Osteocyte (in vitro differentiated cells): ENCODE measurements around a stretch of chr18.

DNA sequence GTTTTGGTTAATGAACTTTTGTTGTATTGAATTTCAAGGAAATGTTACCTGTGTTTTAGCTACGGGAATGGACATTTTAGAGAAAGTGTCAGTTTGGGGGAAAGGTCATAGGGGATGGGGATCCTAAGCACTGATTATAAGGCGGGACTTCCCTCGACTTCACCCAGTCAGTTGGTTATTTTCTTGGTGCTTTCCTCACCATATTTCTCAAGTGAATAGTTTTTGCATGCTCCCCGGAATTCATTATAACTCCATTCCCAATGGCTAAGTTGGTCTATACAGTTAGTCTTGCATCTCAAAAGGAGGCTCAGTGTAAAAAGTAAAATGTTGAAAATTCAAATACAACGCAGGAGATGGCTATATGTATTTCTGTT is 763 bp downstream of the ELP2 start:
- PRO-cap, result no peak

- PRO-cap, result no peak
Measured at GRCh38 chr18:36130849-36131182, 1.1 kb downstream of the ELP2 start.

DNA sequence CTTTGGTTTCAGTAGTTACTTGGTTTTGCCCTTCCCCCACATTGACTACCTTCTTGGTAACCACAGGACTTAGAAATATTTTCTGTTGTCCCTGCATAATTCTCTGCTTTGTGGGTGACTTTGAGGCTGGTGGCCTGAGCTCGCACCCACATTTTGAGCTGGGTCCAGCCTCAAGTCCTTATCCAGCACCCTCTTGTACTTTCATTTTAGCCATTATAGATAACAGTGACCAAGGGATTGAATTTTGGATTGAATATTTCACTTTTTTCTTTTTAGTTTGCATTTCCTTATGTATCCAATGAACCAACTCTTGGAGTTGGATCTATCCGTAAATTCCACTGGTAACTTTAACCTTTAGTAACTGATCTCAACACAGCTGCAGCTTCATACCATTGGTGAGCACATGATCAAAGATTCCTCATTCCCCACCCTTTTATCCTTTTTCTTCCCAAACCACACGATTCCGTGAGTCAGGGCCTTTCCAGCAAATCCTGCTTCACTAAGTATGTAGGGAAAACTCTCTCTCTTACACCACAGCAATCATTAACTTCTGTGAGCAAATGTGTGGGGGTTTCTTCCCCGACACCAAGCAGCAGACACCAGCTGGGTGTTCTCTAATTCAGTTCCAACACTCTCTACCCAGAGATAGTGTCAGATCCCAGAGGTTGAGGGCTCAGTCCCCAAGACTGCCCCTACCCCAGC is 23.4 kb downstream of the ELP2 start:
- PRO-cap, result no peak

- PRO-cap, result no peak
Measured at GRCh38 chr18:36157125-36157780, 27.6 kb downstream of the ELP2 start.

- PRO-cap, result no peak
Measured at GRCh38 chr18:36176060-36176557, 11.2 kb upstream of the MOCOS start.

DNA sequence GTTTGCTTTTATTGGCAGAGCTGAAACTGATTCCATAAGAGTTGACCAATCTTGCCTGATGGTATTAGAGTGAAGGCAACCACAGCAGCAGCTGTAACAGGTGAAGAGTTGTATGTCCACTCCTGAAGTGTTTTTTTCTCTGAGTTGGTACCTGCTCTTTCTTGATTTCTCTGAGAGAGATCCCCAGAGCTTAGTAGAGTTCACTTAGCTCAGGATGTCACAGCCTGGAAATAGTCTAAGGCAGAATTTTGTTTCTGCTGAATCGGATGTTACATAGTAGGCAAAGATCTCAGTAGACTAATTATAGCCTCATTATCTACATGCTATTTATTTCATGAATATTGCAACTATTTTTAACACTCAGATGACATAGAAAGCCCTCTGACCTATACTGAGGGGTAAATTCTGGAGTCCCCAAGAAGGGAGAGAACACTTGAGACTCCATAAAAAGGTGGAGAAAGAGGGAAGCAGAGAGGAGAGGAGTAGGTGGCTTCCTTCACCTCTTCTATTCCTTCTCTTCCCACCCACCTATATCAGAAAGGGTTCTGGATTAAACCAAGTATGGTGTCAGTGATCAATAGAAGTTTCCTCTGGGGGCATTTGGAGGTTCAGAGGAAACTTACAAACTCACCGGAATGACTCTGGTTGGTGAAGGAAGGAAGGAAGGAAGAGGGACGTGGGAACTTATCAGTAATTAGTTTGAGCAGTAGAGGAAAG is 160.2 kb downstream of the FHOD3 start:
- PRO-cap, result no peak

GRCh38 chr18:36501027-36501385 is 203.5 kb downstream of the FHOD3 start:
- PRO-cap, result no peak

- PRO-cap, result no peak
Measured at GRCh38 chr18:36578968-36579236, 249.9 kb downstream of the TPGS2 start.

DNA sequence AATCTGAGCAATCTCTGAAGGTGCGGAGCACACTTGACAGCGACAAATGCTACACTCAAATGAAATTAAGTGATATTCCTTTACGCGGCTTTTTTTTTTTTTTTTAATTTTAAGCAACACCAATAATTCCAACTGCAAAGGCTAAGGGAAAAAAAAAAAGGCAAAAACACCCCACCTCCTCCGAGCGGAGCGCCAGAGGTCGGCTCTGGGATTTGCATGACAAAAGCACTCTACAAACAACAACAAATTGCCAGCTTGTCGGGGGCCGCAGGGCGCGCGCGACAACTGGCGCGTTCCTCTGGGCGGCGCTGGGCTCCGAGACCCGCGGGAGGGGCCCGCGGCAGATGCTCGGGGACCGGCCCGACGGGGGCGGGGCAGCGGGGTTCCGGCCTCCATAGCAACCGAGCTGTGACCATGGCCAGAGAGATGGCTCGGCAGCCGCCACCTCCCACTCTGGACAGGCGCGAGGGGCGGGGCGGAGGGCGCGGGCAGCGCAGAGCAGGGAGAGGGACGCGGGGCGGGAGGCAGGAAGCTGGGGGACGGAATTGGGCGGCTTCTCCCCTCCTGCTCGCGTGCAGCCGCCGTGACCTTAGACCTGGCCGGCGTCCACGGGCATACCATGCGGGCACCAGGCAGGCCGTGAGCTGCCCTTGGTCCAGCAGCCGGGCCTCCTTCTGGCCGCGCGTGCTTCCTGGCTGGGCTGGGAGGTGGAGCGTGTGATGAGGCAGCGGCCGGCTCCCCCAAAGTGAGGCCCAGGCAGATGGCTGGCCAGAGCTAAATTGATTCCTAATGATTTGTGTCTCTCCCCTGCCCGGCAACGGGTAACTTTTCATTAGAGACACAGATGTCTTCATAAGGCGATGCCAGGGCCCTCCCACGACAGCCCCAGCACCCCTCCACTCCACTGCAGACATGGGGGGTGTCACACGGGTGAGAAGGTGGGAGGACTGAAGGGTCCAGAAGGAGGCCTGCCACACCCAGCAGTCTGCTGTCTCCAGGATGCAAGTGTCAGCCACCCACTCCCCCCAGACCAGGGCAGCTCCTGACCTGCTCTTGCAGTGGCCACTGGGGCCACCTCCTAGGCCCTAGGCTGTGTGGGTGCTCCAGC is 171.5 kb downstream of the CELF4 start:
- PRO-cap, result bidirectional peak, plus-strand start at position 494 of the sequence, minus-strand start at position 455 of the sequence

GRCh38 chr18:37670086-37670646 is 104.6 kb upstream of the CELF4 start:
- PRO-cap, result no peak

DNA sequence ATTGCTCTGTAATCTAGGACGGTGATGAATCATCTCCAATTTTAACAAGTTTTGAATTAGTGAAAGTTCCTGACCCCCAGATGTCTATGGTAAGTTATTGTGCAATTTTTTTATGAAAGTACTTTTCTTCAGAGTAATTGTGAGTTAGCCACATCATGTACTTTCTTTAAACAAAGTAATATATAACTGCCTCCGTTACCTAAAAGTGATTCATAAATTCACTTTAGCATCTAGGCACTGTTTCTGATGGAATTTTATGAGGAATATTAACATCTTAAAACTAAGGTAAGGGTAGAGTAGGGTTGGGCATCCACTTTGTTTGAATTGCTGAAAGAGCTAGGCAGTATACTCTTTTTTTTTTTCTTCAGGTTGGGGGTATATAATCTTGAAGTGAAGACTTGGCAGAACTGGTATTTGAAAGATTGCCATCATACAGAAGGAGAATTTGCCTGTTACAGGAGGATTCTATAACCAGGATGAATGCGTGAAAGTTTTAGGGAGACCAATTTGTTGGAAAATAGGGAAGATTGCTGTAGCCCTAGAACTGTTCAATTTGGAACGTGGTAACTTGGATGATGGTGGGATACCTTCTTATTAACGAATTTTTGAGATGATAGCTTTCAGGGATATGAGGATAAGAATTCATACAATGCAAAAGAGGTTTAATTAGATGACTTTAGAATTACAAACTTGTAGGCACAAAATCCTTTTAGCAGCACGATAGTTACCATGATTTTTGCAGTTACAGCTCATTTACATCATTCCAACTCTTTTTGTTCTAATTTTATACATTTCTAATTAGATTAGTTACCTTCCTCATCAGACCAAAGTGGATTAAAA is 38.4 kb downstream of the PIK3C3 start:
- PRO-cap, result no peak

- PRO-cap, result no peak
Measured at GRCh38 chr18:44682710-44683517, 2.2 kb downstream of the SETBP1 start.

GRCh38 chr18:44715701-44716425 is 35.2 kb downstream of the SETBP1 start:
- PRO-cap, result no peak

GRCh38 chr18:44731054-44731560 is 50.4 kb downstream of the SETBP1 start:
- PRO-cap, result no peak

GRCh38 chr18:44745379-44746214 is 64.9 kb downstream of the SETBP1 start:
- PRO-cap, result no peak

DNA sequence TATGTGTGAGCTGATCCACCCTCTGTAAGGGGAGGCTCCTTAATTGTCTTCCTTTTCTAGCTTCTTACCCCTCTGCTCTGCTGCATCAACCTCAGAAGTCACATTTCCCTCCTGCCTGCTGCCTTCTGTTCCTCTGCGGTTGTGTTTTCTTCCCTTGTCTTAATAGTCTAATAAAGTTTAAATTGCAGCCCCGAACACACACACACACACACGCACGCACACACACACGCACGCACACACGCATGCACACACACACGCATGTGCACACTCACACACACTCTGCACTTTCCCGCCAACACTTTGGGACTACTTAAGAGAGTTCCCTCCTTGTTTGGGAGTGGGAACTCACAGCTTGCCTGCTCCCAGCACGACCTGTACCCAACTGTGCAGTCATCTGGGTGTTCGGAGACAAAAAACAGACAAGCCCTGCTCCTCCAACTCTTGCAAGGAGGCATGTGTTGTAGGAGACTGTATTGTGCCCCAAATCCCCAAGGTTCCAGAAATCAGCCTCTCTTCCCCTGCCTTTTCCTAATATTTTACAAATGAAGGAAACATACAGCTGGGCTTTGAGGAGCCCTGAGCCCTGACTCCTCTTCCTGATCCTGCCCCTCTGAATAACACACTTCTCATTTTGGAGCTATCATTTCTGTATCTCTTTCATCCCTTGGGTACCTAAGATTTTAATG is 99.2 kb downstream of the SETBP1 start:
- PRO-cap, result no peak

- PRO-cap, result bidirectional peak, plus-strand start at chr18:44826725, minus-strand start at chr18:44826617
Measured at GRCh38 chr18:44826127-44826886, 145.6 kb downstream of the SETBP1 start.

DNA sequence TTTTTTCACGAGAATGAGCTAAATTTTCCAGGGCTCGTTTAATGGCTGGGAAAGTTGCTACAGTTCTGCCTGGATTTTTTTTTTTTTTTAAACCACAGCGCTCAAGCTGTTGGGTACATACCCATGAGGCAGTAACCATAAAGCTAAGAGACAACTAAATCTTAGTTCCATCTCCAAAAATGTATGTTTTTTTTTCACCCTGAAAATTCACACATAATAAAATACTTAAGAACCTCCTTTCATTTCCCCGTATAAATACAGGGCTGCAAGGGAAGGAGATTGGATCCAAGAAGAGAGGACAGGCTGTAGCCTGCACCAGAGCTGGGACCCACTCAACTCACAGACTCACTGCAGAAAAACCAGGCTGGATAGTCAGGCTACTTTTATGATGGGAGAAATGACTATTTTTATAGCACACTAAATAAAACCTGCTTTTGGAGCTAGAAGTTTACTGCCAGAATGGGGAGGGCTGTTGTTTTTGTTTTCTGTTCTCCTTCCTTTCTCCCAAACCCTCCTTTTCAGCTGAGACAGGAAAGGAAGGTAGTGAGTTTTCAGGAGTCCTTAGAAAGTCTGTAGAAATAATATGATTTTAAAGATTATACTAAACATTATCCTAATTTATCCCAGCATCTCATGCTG is 244.5 kb downstream of the SETBP1 start:
- PRO-cap, result no peak

GRCh38 chr18:45106596-45106864 is 425.8 kb downstream of the SETBP1 start:
- PRO-cap, result no peak

- PRO-cap, result no peak
Measured at GRCh38 chr18:45686702-45686980, 37.3 kb upstream of the SLC14A1 start.